ENCODE measurements around a stretch of chr20.

- PRO-cap: no peak
Observed at GRCh38 chr20:24990654-24991267, 1.8 kb downstream of the APMAP start.

GRCh38 chr20:24991814-24992547, 570 bp downstream of the APMAP start:
- PRO-cap: unidirectional peak, plus-strand start at chr20:24992290

DNA sequence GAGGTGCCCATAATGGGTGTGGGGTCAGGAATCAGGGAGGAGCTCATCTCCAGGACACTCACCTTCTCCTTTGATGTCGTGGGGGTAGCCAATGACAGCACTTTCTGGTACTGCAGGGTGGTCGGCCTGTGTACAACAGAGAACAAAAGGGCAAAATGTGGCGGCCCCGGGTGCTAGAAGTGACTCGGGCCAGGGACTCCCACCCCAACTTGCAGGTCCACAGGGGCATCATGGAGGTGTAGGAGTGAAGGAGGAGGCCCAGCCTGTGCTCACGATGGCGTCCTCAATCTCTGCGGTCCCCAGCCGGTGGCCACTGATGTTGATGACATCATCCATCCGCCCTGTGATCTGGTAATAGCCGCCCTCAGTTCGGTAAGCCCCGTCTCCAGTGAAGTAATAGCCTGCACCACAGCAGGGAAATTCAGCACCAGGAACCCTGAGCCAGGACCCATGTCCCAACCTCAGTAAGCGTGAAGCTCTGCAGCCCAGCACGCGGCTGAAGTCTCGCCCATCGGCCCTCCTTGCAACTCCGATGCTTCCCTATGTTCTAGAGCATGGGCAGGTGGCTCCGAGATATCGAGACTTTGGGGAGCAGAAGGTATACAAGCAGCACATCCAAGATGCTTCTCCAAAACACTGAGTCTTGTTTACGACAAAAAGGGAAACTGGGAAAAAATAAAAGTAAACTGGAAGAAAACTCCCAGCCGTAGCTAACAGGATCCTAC, 20.1 kb upstream of the APMAP start:
- PRO-cap: no peak

DNA sequence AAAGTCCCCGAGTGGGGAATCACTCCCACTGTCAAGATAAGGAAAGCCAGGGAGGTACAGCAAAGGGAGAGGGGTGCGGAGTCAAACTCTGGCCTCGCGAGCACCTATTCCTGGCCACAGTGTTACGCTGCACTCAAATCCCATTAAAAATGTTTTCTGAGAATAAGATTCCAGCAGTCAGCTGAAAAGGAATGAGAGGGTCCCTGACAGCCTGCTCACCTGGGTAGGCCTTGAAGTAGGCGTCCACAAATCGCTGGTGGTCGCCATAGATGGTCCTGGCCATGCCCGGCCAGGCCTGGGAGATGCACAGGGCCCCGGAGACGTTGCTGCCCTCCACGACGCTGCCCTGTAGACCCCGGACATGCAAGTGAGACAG, 20.8 kb upstream of the APMAP start:
- PRO-cap: no peak

GRCh38 chr20:25032050-25033419, 25.4 kb downstream of the ACSS1 start:
- PRO-cap: no peak

- PRO-cap: no peak
Observed at GRCh38 chr20:25044485-25045545, 13.1 kb downstream of the ACSS1 start.

- PRO-cap: no peak
Observed at GRCh38 chr20:25216507-25216813, 20.9 kb downstream of the ENTPD6 start.

DNA sequence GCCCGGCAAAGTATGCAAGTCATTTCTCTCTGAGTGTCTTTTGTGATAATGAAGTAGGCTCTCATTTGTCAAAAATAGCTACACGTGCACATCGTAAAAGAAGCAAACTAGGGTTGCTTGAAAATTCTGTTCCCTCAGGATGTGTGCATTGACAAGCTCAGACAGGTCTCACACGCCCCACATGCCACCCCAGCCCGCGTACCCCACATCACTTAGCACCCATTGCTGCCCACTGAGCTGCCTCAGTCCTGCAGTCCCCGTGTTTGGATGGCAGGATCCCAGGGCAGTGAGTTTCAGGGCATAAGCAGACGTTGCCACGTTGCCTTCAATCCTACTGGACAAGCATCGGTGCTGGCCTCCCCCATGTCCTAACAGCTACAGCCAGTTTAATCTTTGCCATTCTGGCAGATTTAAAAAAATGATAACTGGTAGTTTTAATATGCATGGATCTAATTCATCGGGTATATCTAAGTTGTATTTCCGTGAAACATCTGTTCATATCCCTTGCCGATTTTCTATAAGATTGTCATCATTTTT, 20.3 kb upstream of the PYGB start:
- PRO-cap: no peak

DNA sequence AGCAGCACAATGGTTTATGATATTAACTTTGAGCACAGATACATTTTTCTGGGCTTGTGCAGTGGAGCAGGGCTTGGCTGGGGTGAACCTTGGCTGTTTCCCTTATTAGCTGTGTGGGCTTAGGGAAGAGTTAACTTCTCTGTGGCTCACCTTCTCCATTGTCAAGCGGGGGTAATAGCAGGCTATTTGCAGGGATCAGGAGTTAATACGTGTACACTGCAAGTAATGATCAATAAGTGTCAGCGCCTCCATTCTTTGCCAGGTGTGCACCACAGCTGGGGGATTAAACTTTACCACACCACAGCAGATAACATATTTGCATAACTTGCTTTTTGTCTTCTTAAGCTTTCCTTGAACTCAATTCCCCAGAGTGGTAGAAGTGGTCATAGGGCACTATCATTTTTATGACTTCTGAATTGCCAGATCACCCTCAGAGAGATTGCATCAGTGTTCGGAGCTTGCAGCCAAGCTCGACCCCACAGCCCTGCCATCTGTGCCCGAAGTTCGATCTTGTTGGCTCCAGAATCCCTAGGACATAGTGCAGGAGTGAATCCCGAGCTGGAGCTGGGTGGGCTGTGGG, 1.5 kb upstream of the PYGB start:
- PRO-cap: no peak

- PRO-cap: no peak
Observed at GRCh38 chr20:25366752-25367312, 23.8 kb downstream of the ABHD12 start.

- PRO-cap: no peak
Observed at GRCh38 chr20:25512665-25513127, 72.6 kb downstream of the NINL start.

- PRO-cap: no peak
Observed at GRCh38 chr20:25584719-25585384, 479 bp downstream of the NINL start.

DNA sequence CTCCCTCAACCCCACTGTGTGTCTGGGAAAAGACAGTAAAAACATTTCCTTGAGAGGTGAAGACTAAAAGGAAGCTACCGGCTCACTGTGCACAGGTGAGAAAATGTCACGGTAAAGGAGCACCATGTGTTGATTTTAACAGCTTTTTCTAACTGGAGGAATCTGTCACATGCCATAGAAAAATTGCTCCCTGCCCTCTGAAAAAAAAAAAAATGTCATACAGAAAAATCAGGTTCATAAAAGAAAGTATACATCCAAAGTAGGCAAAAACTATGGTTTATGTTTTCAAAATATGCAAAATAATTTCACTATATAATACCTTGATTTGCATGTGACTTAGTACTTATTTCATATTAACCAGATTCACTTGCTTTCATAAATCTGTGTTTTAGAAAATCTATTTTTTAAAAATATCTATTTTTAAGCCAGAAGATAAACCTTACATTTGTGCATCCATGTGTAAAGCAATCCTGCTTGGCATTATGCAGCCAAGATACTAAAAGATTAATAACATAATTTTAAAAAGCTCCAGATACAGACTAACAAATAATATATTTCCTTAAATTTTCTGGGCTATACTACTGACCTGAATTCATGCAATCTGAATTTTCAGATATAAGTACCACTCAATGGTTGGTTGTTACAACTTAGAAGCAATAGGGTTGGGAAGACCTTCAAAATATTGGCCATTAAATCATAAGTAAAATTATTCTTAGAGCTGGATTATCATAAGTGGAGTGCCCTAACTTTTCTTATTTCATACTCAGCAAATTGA, 8.5 kb downstream of the NANP start:
- PRO-cap: no peak

GRCh38 chr20:25862951-25863741, 166.5 kb upstream of the ZNF337 start:
- PRO-cap: bidirectional peak, plus-strand start at chr20:25863419, minus-strand start at chr20:25863280

DNA sequence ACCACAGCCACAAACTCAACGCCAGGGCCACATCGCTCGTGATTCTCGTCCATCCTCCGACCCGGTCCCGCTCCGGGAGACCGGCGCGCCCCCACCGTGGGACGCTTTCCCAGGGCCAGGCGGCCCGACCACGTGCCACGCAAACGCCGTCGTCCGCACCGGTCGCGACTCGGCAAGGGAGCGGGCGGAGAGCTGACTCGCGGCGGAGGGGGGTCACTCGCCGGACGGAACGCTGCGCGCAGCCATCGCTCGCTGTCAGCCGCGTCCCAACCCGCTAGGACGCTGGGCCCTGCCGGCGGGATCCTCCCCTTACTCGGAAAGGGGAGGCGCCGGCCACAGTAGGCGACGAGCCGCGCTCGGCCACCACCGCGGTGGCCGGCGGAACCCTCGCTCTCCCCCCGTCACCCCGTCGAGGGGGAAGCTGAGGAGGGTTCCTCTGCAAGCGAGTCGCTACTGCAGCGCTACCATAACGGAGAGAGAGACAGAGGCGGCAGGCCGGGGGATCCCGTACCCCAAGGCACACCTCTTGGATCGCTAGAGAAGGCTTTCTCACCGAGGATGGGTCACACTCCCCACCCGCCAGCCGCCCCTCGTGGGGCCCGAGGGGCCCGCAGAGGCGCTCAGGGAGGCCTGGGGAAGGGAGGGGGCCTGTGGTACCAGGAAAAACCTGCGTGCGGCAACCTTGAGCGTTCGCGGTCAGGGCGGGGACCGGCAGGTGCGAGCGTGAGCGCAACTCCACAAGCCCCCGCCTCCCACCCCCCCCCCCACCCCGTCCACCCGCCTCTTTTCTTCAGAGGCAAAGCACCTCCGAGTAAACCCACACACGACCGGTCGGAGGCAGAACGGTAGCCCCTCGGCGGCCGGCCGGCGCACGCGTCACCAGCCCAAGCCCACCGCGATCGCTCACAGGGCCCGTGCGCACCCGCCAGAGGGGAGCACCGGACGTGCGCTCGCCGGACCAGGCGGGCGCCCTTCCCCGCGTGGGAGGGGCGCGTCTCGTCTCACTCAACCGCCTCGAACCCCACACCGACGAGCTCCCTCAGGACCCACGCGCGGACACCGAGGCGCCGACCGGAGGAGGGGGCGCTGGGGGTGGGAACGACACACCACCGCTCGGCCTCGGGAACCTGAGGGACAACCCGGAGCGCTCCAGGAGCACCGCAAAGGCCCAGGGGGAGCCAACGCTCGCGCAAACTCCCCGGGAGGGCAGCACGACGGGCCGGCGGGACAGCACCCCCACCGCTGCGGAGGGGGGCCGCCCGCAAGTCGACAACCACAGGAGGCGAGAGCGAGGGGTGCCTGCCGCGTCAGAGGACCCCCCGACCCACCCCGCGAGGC, 512.2 kb upstream of the ZNF337 start:
- PRO-cap: no peak

DNA sequence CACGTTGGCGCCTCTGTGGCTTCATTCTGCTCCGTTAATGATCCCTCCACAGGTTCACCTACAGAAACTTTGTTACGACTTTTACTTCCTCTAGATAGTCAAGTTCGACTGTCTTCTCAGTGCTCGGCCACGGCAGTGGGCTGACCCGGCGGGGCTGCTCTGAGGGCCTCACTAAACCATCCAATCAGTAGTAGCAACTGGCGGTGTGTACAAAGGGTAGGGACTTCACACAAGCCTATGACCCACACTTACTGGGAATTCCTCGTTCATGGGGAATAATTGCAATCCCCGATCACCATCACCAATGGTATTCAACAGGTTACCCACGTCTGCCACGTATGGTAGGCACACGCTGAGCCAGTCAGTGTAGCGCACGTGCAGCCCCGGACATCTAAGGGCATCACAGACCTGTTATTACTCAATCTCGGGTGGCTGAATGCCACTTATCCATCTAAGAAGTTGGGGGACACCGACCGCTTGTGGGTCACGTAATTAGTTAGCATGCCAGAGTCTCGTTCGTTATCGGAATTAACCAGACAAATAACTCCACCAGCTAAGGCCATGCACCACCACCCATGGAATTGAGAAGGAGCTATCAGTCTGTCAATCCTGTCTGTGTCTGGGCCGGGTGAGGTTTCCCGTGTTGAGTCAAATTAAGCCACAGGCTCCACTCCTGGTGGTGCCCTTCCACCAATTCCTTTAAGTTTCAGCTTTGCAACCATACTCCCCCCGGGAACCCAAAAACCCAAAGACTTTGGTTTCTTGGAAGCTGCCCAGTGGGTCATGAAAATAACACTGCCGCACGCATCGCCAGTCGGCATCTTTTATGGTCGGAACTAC, 1959.0 kb upstream of the DEFB115 start:
- PRO-cap: no peak

- PRO-cap: no peak
Observed at GRCh38 chr20:29883951-29884933, 1373.2 kb upstream of the DEFB115 start.

DNA sequence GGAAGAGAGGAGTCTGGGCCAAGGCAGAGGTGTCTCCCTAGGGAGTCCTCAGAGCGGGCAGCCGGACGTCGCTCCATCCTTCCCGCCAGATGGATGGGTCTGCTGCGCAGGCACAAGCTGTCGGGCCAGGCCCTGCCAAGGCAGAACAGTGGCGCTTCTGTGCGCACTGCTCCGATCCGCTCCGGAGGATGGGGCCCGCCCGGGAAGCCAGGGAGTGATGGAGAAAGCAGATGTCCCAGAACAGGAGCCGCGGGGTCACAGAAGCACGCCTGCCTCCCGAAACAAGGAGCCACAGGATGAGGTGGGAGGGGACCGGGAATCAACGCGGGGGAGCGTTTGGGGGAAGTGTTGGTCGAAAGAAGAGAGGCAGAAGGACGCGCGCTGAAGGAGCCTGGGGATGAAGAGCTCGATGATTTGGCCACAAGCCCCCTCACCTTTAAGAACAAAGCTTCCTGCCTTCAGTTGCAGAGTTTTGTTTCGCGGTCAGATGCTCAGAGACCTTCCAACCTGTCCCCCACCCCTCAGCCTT, 941.3 kb upstream of the DEFB115 start:
- PRO-cap: no peak

- PRO-cap: no peak
Observed at GRCh38 chr20:30741472-30741786, 516.0 kb upstream of the DEFB115 start.

GRCh38 chr20:31568054-31568916, 21.1 kb downstream of the MCTS2 start:
- PRO-cap: no peak

Measured in mesothelial cell of epicardium (in vitro differentiated cells).